Epithelial cell of esophagus (primary cell): ENCODE measurements around a stretch of chr7.

GRCh38 chr7:50763778-50764276 lies 18.9 kb downstream of the GRB10 start:
- RRBS = no CpG with 5 or more reads among the region's 4 CpGs

DNA sequence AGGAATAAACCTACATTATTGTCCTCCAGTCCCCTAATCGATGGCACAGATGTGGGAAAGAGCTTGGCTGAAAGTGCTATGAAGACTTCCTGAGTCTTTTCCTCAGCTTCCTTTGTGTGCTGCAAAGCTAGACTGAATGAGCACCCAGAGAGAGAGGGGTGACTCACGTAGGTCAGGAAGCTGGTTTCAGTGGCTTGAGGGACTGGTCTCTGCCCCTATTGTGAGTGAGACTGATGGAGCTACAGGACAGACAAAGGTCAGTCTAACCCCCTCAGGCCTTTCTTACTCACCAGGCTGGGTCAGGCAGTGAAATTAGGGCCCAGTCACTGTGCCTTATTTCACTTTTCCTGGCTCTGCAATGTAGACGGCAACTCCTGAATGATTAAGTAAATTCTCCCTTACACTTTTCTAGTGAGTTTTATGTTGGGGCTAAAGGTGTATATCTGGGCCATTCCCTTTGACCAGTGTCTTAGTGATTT lies 171.2 kb upstream of the GRB10 start:
- RRBS = no CpG with 5 or more reads among the region's 3 CpGs

- RRBS = no CpG with 5 or more reads among the region's 5 CpGs
These were observed 26.7 kb downstream of the COBL start for GRCh38 chr7:51289658-51290504.

DNA sequence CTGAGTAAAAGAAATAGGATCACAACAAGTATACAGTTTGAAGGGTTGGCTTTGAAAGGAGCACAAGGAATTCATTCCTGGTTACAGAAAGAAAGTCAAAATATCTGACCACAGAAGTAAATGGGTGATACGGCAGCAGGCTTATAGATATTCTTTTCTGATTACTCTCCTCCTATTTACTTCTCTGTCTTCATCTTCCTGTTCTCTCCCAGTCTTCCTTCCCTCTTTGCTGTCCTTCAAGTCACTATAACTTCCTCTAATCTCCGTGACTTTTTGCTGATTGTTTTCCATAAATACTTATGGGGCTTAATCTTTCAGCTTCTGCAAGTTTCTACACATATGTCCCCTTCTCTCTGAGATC lies 99.7 kb upstream of the POM121L12 start:
- RRBS = no CpG with 5 or more reads among the region's 2 CpGs

DNA sequence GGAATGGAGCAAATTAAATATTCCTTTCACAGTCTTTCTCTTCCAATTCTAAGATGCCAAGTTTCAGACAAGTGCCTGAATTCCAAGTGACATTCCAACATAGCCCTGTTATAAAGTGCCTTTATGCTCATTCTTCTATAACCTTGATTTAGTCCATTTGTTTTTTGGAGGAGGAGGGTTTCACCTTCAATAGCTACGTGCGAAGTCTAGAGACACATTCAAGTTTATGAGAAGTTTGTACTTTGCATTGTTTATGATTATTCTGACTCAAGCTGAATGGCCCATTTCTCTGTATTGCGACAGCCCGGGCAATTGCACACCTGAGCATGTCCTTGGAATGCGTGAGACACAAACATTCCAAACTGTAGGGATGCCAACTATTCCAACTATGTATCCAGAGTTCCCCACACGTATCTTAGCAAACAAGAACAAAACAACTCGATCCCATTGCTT lies 51.6 kb upstream of the EGFR start:
- RRBS = no CpG with 5 or more reads among the region's 7 CpGs

DNA sequence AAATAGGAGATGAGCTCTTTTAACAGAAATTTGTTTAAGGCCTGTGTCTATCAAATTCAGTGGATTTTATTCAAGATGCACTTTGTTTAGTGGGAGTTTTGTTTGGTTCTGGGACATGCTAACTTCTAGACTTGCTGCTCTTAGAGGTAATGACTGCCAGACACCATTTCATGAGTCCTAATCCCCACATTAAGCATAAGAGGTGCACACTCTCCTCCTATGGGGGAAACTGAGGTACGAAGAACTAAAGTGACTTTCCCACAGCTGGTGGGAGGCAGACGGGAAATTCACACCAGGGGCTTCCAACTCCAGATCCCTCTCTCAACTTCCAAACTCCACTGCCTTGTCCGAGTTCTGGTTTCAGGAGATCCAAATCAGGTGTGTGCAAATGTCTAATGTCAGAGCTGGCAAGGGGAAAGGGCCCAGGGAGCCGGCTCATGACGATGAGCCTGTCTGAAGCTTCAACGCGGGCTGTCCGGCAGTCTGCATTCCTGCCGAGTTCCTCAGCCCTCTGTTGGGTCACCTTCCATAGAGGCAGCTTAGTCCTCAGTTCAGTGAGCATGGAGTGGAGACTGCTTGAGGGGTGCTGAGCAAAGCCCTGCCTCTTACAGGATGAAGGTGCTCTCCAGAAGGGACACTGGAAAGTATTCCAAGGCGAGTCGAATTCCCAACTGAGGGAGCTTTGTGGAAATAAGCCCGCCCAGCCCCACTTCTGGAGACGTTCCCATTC lies 3.0 kb downstream of the EGFR start:
- RRBS = 2% methylated on average over 3 of the region's 13 CpGs

- RRBS = no CpG with 5 or more reads among the region's 5 CpGs
These were observed 12.2 kb downstream of the EGFR start for GRCh38 chr7:55030782-55031697.

DNA sequence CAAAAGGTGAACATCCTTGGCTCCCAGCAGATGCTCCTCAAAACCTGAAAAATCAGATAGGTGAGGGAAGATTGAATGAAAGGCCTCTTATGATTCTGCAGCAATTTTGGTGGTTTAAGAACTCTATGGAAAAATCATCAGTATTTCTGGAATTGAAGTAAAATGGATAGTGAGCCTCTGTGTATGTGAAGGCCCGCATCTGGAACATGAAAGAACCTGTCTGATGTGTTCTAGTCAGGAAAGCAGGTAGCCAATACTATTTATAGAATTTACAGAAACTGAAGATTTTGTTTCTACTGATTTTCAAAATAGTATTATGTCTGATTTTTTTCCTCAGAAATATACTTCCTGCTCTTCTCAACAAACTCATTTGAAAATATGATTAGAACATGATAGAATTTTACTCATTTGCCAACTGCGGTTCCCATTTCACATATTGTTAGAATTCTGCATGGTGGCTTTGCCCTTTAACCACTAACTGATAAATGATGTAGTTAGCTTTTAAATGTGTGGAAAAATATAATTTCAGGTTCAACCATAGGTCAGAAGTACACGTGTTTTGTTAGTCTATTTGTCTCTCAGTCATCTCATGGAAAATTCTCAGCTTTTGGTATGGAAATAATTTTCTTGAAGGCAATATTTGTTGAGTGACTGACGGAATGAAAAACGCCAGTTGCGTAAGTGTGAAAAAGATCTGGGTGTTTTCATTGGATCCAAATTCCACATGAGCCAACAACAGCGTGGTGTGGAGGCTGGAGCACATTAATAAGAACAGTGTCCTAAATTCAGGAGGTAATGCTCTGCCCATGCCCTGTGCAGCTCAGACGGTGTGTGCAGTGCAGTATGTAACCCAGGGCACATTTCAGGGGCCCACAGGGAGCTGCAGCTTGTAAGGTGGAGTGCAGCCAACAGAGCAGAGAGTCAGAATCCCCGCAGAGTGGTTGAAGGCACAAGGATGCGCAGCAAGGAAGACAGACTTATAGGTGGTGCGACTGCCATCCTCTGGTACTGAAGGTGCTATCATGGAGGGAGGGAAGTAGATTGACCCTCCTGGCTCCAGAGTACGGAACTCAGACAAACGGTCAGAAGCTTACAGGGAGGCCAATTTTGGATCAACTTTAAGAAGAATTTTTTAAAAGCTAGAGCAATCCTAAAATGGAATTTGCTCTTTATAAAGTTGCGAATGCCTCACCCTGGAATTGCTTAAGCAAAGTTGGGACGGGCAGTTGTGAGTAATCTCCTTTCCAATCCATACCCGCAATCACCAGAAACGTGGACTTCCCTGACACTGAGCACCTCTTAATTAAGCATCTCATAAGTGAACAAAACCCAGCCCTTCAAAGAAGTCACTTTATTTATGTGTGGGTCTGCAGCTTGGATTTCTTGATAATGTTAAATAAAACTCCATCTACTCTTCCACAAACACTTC lies 37.8 kb downstream of the EGFR start:
- RRBS = no CpG with 5 or more reads among the region's 17 CpGs

- RRBS = no CpG with 5 or more reads among the region's 4 CpGs
These were observed 52.6 kb downstream of the EGFR start for GRCh38 chr7:55071241-55071946.

- RRBS = no CpG with 5 or more reads among the region's 36 CpGs
These were observed 58.9 kb downstream of the EGFR start for GRCh38 chr7:55077371-55078429.

DNA sequence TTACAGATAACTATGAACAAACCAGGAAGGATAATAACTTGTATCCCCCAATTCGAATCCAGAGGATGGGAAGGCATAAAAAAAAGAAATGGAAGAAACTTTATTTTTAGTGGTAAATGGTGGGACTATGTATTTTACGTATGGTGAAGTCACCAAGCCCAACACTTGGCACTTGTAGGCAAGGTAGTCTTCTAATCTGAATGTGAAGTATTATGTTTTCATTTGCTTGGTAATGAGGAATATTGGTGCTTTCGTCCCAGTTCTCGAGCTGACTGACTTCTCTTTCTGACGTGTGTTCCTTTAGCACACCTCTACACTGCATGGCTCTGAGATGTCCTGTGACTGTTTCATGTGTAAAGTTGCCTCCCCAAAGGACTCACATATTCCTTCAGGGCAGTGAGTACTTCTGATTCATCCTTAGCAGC lies 113.6 kb downstream of the EGFR start:
- RRBS = no CpG with 5 or more reads among the region's 5 CpGs

- RRBS = no CpG with 5 or more reads among the region's 12 CpGs
These were observed 114.2 kb downstream of the EGFR start for GRCh38 chr7:55132812-55133585.

DNA sequence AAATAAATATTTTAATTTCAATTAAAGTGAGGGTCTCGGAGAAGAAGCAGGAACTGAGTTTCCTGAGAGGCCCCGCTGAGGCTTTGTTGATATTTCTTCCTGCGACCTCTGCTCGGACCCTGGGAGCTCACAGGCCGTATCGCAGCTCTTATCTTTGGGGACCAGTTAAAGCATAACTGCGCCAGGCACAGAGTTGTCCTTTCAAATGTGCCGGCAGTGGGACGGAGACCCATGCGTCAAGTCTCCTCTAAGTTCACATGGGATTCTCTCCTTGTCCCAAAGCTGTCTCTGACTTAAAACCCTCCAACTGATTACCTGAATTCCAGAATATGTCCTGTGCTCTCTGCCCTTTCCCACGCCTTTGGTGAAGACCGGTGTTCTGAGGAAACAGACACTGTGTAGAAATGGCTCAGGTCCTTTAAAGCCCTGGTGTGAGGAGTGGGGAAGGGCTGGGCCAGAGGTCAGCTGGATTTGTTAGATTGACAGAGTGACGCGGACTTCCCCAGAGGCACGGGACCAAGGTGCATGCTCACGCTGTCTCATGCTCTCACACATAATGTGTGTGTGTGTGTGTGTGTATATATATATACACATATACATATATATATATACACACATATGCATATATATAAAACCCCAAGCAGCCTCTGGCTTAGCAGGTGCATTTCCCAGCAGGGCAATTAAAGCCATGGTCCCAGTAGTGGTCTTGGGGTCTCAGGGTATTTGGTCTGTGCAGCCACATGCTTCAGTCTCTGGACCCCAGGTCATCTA lies 169.9 kb downstream of the EGFR start:
- RRBS = no CpG with 5 or more reads among the region's 16 CpGs

- RRBS = no CpG with 5 or more reads among the region's 11 CpGs
These were observed 1.7 kb downstream of the LANCL2 start for GRCh38 chr7:55366759-55367319.

- RRBS = no CpG with 5 or more reads among the region's 10 CpGs
These were observed 40.8 kb downstream of the LANCL2 start for GRCh38 chr7:55405927-55406335.

DNA sequence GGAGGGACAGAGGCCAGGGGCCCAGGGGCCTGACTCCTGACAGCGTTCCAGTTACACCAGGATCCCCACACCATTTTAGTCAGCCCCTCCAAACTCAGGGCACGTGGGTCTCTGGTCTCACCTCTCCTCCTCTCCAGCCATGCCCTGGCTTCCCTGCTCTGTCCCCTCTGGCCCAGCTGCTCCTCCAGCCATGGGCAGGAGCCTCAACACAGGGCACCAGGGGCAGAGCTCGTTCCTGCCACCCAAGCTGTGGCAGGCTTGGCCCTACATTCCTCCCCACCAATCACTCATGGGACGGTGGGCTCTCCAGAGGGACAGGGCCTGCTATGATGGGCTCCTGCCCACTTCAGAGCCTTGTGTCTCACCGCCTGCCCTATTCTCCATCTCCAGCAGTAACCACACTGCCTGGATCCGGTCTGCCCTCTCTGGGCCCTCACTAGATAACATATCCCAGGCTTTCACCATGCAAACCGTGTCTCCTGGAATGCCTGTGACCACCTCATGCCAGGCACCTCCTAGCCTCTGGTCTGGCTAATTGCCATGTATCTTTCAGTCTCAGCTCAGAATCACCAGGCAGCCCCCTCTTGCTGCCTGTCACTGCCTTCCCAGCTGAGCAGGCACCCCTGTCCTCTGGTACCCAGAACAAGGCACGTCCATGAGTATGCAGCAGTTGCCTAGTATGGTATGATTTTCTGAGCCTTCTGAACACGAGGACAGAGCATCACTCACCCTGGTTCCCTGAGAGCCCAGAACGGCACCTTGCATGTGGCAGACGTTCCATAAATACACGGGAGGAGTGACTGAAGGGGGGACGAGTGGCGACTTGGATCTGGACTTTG lies 95.5 kb downstream of the VOPP1 start:
- RRBS = no CpG with 5 or more reads among the region's 14 CpGs

- RRBS = no CpG with 5 or more reads among the region's 10 CpGs
These were observed 21.1 kb downstream of the VOPP1 start for GRCh38 chr7:55551177-55551719.

- RRBS = no CpG with 5 or more reads among the region's 2 CpGs
These were observed 2.4 kb downstream of the PHKG1 start for GRCh38 chr7:56090395-56090693.

- RRBS = no CpG with 5 or more reads among the region's 6 CpGs
These were observed 781 bp upstream of the CHCHD2 start for GRCh38 chr7:56107105-56107409.

DNA sequence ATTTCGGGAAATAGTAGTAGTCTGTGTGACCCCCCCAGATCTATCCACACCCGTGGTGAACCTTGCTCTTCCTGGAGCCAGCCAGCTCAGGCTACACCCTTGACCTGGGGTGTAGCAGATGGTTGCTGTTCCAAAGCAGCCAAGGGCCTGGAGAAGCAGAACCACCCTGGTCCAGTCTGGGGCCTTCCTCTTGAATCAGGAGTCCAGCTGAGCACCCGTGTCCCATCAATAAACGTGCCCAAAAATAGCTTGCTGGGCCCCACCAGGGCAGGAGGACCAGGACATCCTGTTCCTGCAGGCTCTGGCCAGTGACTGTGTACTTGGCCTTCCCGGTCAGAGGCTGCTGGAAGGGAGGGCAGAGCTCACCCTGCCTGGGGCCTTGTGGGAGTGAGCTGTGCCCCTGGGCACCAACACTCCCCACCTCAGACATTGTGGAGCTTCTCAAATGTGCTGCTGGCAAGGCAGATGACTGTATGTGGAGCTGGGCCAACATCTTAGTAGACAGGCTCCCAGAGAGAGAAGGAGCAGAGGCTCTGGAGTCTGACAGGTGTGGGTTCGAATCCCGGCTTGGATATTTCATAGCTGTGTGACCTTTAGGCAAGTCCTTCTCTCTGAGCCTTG lies 101.1 kb upstream of the ZNF716 start:
- RRBS = no CpG with 5 or more reads among the region's 7 CpGs